Epithelial cell of proximal tubule (primary cell): ENCODE results near the genes CYRIA and RDH14.

DNA sequence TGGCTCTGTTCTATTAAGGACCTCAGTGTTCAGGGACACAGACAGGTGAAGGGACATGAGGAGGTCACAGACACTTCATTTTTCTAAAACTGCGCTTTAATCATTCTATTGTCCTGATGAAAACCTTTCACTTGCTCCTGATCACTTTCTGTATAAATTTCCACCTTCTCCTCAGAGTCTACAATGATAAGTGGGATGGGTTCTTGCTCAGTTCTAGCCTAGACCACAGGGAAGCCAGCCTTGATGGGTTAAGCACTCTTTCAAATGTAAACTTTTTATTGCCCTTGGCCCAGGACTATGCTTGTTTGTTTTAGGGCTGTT lies 59.5 kb downstream of the TRIB2 start:
- RAMPAGE, long total RNA: no peak
- RRBS: no CpG with 5 or more reads among the region's 1 CpG

GRCh38 chr2:12788383-12788978 lies 71.7 kb downstream of the TRIB2 start:
- RAMPAGE, long total RNA: no peak
- RRBS: no CpG with 5 or more reads among the region's 5 CpGs

- RAMPAGE, long total RNA: no peak
- RRBS: no CpG with 5 or more reads among the region's 10 CpGs
These were observed 202.1 kb downstream of the TRIB2 start for GRCh38 chr2:12918609-12919362.

GRCh38 chr2:13006383-13006671 lies 289.6 kb downstream of the TRIB2 start:
- RAMPAGE, long total RNA: no peak
- RRBS: no CpG with 5 or more reads among the region's 4 CpGs

- RAMPAGE, long total RNA: no peak
- RRBS: no CpG with 5 or more reads among the region's 16 CpGs
These were observed 419.1 kb downstream of the NBAS start for GRCh38 chr2:15141695-15142799.

DNA sequence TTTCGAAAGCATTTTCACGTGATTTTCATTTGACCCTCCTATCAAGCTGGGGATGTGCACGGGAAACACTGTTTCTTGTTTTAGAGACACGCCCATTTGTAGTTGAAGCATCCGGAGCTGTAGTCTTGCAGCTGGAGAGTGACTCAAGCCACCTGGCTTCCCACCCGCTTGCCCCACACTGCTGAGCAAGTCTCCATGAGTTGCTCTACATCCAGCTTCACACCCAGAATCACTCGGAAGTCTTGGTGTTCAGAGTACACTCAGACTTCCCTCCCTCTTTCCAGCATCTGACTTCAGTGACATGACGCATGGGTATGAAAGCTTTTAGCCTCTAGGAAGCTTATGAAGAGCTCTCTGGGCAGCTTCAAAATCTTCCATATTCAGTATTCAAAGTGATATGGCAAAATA lies 262.4 kb downstream of the NBAS start:
- RAMPAGE, long total RNA: no peak
- RRBS: no CpG with 5 or more reads among the region's 8 CpGs

DNA sequence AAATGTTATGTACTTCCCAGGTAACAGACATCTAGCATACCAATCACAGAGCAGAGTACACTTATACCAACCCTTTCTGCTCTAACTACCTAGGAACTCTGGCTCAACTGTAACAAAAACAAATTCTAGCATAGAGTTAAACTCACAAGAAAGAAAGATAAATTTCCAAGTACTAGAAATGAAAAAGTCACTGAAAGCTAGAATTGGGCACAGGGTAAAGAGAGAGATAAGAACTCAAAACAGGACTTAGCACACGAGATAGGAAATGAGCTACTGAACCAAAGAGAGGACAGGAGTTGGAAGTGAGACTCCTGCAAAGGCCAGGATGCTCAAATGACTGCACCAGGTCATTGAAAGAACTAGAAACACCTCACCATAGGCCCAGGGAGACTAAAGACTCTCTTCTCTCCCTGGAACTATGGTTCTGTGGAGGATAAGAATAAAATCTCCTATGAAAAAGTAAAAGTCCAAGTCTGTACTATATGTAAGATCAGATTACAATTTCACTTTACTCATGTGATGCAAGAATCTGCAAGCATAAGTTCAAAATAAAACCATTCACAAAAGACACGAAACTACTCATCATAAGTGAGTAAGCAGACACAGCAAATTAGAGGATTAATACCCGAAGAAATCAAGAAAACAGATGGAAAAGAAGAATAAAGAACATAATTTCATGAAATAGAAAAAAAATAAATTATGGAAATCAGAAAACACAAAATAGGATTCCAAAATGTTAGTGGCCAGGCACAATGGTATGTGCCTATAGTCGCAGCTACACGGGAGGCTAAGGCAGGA lies 6.6 kb downstream of the NBAS start:
- RAMPAGE, long total RNA: no peak
- RRBS: no CpG with 5 or more reads among the region's 5 CpGs

- RAMPAGE, long total RNA: no peak
- RRBS: no CpG with 5 or more reads among the region's 4 CpGs
These were observed 56.2 kb downstream of the CYRIA start for GRCh38 chr2:16609388-16609938.

GRCh38 chr2:16658657-16659513 lies 6.7 kb downstream of the CYRIA start:
- RAMPAGE, long total RNA: no peak
- RRBS: no CpG with 5 or more reads among the region's 6 CpGs

DNA sequence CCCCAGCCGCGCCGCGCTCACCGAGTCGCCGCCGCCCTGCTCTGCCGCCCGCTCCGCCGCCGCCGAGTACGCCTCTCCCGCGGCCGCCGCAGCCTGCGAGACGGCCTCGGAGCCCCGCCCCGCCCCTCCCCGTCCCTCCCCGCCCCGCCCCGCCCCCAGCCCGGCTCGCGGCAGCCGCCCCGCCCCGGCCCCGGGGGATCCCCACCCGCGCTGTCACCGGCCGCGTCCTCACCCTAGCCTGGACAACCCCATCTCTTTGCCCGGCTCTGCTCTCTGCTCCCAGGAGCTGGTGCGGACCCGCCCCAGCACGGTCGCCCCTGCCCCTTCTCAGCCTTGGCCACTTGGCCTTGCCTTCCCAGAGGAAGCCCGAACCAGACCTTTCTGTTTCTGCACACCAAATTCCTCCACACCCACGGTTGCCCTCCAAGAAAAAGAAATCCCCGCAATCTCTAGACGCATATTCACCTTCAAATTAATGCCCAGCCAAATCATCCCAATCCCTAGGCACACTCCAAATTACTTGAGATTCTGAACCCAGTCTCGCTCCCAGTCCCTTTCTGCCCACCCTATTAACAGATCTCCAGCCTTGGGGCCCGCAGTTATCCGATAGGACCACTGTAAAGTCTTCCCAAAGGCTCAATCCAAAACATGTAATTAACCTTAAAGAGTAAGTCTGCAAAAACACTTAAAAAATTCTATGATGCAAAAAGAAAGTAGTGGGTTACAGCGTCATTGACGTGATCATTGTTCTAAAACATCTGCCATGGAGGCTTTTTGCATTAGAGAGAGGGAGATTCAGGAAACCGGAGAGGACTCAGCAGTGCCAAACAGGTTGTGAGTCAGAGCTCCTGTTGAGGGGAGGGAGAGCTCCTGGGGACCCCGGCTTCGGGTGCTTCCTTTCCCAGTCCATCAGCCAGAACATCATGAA lies at the start of gene CYRIA:
Gene CYRIA (minus strand): TSS at position 76 of the 928 bp plus-strand sequence.
- RAMPAGE, long total RNA: no peak
- RRBS: 15% methylated on average over 3 of the region's 57 CpGs

GRCh38 chr2:17441826-17442121 lies 76.5 kb downstream of the RAD51AP2 start:
- RAMPAGE, long total RNA: no peak
- RRBS: no CpG with 5 or more reads among the region's 8 CpGs

GRCh38 chr2:17720887-17721336 lies 32.7 kb downstream of the SMC6 start:
- RAMPAGE, long total RNA: no peak
- RRBS: no CpG with 5 or more reads among the region's 7 CpGs

- RAMPAGE, long total RNA: no peak
- RRBS: no CpG with 5 or more reads among the region's 2 CpGs
These were observed 27.2 kb downstream of the SMC6 start for GRCh38 chr2:17726345-17726940.

DNA sequence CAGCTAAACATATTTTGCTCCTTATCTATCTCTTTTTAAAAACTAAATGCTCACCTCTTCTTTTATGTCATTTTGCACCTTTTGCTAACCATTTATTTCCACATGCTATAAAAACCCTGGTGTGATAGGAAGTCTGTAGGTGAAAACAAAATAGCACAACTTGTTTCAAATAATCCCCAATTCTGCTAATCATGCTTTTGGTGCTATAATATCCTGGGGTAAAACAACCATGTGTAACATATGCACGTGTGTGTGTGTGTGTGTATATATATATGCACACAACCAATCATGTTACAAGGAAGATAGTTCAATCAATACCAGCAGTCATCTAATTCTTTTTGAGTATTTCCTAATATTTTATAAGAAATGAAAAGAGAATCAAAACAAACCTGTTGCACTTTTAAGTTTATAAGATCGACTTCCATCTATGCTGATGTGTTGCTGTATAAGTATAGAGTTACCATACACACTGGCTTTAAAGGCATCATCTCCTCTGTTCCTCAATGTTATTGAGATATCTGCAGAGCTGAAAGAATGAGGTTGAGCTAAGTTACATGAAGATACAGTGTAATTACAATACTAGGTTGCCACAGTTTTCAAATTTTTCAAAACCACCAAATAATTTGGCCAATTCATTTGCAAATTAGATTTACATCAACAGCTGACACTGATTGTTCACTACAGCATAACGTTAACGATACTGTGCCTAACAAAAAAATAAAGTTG lies 22.1 kb downstream of the SMC6 start:
- RAMPAGE, long total RNA: no peak
- RRBS: no CpG with 5 or more reads among the region's 4 CpGs

DNA sequence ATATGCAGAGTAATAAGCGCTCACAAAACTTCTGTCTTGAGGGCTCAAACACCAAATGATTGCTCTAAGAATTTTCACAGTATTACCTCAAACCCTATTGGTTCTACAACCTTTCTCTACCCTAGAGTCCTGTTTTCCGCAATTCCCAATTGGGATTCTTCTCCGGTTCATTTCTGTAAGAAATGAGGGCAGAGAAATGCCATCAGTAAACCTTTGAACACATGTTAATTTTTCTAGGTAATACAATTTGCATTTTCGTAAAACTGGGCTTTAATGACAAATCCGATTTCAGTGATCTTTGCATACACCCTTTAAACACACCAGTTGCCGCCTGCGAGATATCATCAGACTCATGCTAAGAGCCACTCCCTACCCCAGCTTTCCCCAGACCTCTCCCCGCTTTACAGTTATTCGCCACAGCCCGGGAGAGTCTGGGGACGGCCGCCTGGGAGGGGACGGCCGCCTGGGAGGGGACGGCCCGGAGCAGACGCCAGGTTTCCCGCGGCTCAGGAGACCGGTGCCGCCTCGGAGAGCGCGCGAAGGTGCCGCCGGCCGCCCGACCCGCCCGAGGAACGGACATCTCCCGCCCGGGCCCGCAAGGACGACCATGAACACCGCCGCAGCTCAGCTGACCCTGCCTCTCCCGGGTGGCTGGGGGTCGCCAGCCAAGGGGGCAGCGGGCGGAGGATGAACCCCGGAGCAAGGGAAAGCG lies 562 bp downstream of the SMC6 start:
- RAMPAGE, long total RNA: no peak
- RRBS: 1% methylated on average over 25 of the region's 44 CpGs

GRCh38 chr2:17878738-17879162 lies 283 bp downstream of the KCNS3 start:
- RAMPAGE, long total RNA: no peak
- RRBS: 2% methylated on average over 5 of the region's 37 CpGs

DNA sequence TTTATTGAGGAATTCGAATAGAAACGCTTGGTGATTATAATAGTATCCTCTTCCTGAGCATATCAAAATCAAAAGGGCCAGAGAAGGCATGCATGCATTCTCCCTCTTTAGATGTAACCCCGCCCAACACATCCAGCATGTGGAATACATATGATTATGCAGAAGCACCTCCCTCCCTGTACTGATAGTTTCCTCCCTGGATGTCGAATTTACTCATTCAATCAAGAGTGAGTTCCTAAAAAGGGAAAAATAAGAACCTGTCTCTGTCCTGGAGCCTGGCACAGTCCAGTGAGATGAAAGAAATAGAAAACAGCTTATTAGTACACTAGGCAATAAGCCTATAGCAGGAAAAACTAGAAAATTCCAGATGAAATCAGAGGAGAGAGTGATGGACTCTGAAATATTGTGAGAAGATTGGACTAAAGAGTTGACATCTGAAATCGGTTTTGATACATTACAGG lies 262.8 kb downstream of the RDH14 start:
- RAMPAGE, long total RNA: no peak
- RRBS: no CpG with 5 or more reads among the region's 5 CpGs

DNA sequence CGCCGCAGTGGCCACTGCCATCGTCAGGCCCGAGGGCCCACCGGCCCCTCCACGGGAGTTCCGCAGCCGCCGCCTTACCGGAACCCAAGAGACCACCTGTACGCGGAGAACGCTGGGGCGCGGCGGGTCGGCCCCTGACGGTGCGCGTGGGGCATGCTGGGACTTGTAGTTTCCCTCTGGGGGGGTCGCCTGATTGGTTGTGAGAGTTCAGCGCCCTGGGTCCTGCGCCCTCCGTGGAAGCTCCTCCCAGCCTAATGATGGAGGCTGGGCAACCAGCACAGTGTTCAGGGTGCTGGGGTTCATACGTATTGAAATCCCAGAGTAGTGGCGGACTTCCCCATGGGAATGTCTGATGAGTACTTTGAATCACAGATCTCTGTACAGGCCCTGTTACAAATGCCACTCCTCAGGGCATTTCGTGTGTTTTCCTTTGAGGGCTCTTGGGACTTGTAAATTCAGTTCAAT lies at the start of gene RDH14:
Gene RDH14 (minus strand): TSS at position 102 of the 465 bp plus-strand sequence.
- RAMPAGE, long total RNA: no peak
- RRBS: under 1% methylated on average over 7 of the region's 27 CpGs

GRCh38 chr2:19351810-19352646 lies 6.4 kb downstream of the OSR1 start:
- RAMPAGE, long total RNA: no peak
- RRBS: no CpG with 5 or more reads among the region's 32 CpGs

- RAMPAGE, long total RNA: no peak
- RRBS: 8% methylated on average over 24 of the region's 50 CpGs
These were observed 3.1 kb upstream of the OSR1 start for GRCh38 chr2:19361384-19362050.